Neutrophil (primary cell): ENCODE measurements around a stretch of chr5.

DNA sequence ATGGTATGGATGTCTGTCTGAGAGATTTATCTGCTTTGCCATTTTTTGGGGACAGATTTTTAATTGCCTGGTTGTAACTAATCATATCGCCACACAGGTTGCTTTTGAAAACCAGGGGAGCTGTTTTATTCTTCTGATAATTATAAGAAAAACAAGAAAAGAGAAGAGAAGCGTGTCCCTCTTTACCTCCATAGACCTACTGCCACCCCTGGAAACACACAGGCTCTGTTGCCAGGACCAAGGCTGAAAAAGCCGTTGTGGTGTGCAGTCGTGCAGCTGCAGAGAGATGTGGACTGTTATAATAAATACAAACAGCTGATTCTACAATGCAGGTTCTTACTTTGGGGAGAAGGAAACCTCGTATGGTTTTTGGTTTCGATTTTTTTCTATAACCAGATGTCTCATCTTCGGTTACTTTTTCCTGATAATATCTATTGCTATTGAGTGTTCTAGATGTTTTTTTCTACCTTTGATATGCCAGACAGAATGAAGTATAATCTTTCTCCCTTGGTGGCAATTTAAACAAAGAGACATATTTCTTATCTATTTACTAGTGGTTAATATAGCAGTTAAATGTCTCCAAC lies 28.2 kb downstream of the FYB1 start:
- PRO-cap = no peak

DNA sequence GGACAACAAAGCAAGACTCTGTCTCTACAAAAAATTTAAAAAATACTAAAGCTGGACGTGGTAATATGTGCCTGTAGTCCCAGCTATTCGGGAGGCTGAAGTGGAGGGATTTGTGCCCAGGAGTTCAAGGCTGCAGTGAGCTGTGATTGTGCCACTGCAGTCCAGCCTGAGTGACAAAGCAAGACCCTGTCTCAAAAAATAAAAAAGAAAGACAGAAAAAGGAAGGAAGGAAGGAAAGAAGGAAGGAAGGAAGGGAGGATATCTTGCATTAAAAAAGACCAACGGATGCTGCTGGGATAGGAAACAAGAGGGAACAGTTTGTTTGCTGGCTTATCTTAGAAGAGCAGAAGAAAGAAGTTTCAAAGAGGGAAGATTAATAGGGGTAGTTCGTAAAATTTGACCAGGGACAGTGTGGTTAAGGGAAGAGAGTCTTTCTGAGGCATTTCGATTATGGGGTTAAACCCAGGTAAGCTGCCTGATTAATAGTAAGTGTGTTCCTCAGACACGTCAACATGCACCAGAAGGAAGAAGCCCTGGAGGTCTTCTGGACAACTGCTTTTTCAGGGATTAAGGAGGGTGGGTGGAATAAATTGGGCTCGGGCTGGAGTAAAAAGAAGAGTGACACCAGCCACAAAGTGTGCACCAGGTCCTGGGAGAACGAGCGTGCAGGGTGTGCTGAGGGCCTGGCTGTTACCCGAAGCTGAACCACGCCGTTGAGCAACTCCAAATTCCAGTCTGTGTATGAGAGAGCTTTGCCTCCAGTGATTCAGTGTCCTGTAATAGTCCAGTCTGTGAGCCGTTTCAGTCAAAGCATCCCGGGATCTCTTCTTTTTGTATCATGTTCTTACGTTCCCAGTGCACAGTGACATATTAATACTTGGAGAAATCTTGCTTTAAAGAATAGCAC lies 24.8 kb downstream of the FYB1 start:
- PRO-cap = no peak

DNA sequence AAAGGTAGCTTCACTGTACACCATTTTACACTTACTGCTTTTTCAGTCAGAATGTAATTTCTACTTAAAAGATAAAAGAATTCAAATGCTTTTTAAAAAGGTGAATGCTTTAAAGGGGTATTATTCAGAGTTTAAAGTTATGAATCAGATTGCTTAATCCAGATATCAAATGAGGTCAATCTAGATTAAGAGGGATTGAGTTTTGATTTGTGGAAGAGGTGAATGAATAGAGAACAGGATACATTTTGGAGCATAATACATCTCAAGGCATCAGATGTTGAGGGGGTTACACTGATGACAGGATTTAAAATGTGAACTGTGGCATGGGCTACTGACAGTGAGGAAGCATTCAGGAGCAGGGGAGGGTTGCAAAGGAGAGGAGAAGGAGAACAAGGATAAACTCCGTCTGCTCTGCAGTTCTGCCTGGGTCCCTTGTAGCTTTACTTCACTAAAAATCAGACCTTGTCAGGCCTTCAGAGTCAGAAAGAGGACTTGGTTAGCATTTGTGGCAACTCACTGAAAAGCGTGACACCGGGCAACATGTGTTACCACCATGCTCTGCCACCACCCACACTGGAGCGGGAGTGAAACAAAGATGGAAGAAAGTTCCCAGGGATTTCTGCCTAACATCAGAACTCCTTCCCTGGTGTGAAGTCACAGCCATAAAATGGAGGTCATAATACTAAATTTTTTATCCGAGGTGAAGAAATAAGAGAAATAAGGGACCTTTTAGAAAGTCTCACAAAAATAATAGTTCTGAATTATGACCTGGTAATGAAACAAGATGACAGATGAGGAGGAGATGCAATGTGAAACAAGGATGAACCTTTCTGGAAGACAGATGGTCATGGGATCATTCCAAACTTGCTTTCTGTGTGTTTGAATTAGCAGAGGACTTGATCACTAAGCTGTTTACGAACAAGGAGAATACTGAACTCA lies 19.3 kb downstream of the FYB1 start:
- PRO-cap = no peak

GRCh38 chr5:39208346-39208880 lies 10.9 kb downstream of the FYB1 start:
- PRO-cap = no peak

DNA sequence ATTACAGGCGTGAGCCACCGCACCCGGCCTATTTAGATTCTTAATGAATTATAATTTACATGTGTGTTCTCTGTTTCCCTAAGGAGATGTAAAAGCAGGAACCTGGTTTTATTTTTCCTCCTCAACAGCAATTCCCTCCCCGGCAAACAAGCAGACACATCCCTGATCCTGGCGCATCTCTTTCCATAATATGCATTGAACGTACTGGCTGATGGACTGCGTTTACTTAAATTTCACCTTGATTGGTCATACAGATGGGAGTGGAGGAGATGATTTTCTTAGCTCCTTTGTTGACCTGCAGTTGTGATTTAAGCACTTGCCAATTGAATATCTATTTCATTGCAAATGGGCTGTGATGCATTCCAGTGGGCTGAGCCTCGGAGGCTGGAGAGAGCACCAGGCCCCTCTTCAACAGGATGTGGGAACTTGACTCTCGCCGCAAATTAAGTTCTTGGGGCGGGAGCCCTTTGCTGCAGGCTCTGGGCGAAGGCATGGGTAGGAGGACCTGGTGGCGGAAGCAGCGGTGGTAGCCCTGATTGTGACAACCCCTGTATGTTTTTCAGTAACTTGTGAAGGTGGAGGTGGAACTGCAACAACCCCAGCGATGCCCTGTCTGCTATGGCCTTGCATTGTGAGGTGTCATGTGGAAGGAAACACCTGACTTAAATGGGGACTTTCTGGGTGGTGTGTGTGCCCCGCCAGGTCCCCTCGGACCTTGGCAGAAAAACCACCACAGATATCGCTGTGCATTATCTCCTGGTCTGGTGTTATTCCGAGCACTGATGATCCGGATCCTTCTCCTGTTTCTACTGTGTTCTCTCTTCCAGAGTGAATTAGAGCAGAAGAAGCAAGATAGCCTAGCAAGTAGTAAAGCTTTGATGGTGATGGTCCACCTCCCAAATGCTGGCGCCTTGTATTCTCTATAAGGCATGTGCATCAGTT lies 9.5 kb downstream of the FYB1 start:
- PRO-cap = no peak

DNA sequence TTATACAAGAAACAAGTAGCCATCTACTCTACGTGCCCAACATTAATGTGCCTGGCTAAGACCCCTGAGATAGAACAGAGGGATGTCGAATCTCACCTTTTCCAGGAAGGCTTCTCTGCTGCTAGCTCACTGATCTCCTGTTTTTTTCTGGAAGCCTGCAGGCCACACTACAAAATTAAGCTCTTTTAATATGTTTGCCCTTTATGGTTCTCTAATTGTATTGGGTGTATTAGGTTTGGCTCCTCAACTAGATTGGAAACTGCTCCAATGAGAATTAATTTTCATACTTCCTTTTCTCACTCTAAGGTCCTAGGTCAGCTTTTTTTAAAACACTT lies 54.9 kb upstream of the FYB1 start:
- PRO-cap = no peak

DNA sequence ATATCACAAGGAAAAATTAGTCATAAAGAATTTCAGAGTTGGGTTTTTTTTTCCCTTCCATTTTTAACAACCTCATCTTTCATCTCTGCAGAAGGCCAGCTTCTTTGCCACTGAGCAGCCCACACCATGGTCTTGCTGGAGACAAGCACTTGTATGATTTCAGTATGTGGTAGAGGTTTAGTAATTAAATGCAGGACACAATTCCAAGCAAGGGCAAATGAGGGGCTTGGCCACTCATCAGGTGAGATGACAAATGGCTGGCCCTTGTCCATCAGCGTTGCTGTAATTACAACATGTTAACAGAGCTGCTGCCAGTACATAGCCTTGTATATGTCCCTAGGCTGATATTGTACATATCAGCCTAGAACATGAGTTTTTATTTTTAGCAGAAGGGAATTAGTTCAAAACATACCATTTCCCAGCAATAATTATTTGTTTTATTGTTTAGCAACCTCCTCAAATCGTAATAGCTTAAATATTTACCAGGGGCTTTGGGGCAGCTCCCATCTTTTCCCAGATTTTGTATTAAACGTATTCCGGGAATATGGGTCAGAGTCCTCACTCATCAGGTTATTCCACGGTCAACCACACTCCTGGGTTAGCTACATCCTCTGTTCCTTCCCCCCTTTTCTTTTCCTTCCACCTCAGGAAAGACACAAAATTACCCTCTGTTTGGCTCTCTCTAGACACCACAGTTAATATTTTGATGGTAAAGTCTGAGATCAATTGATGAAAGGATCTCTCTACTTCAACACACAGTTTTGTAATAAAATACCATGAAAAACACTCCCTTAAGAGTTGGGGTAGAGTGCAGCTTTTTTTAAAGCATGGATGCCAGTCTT lies 5.1 kb upstream of the C9 start:
- PRO-cap = no peak

DNA sequence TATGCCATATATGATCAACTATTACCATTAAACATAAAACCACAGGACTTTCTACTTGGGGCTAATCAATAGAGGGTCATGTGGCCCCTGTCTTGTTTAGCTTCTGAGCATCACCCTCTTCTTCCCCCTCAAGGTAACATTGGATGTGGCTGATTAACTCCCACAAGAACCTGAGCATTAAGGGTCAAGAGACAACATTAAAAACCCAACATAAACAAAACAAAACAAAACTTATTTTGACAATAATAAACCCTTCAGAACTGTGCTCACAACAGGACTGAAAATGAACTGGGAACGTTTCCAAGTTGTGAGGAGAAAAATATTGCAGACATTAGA lies 7.6 kb upstream of the C9 start:
- PRO-cap = no peak

DNA sequence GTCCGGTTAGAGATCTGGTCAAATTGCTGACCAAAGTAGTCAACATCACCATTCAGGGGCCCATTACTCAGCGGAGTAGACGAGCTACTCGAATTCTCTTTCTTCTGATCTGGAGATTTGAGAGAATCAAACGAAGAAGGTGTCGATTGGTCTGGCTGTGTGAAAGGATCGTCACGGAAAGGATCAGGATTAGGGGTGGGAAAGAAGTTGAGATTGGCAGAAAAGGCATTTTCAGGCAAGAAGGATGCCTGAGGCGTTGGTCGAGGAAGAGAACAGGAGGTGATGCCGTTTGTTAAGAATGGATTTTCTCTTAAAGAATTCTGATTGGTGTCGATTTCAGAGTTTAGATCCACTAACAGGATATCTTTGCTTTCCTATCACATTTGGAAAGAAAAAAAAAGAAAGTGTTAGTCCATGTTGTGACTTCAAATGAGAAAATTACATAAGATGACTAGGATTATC lies 18.6 kb upstream of the C9 start:
- PRO-cap = no peak

- PRO-cap = no peak
Measured at GRCh38 chr5:39415021-39415546, 9.7 kb downstream of the DAB2 start.

GRCh38 chr5:39447986-39448474 lies 23.2 kb upstream of the DAB2 start:
- PRO-cap = no peak

DNA sequence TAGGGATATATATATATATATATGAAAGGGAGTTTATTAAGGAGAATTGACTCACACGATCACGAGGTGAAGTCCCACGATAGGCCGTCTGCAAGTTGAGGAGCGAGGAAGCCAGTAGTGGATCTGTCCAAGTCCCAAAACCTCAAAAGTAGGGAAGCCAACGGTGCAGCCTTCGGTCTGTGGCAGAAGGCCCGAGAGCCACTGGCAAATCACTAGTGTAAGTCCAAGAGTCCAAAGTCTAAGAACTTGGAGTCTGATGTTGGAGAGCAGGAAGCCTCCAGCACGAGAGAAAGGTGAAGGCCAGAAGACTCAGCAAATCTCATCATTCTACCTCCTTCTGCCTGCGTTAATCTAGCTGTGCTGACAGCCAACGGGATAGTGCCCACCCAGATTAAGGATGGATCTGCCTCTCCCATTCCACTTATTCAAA lies 23.8 kb upstream of the DAB2 start:
- PRO-cap = no peak

DNA sequence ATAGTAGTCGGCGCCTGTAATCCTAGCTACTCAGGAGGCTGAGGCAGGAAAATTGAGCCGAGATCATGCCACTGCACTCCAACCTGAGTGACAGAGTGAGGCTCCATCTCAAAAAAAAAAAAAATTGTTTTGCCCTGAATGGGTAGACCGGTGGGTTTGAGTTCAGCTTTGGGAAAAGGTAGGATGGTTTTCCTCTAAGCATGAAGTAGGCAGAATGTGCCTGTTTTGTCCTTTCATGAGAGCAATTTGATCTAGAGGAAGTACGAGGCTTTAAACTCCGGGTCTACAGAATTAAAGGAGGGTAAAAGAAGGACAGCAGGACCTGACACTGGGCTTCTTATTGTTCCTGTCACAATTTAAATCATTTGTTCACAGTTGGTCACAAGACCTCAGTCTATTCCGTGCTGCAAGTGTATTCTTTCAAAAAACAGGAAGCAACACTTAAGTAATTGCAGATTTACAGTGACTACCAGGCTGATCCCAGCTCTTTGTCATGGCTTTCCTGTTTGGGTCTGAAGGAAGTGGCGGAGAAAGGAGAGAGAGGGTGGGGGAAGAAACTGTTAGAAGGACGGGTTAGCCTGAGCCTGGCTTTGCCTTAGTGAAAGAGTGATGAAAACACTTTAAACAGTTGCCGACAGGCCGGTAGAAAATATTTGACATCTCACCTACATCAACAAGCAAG lies 101.9 kb upstream of the DAB2 start:
- PRO-cap = no peak

GRCh38 chr5:40202890-40203411 lies 476.8 kb upstream of the PTGER4 start:
- PRO-cap = no peak

GRCh38 chr5:40321701-40321932 lies 358.1 kb upstream of the PTGER4 start:
- PRO-cap = no peak

DNA sequence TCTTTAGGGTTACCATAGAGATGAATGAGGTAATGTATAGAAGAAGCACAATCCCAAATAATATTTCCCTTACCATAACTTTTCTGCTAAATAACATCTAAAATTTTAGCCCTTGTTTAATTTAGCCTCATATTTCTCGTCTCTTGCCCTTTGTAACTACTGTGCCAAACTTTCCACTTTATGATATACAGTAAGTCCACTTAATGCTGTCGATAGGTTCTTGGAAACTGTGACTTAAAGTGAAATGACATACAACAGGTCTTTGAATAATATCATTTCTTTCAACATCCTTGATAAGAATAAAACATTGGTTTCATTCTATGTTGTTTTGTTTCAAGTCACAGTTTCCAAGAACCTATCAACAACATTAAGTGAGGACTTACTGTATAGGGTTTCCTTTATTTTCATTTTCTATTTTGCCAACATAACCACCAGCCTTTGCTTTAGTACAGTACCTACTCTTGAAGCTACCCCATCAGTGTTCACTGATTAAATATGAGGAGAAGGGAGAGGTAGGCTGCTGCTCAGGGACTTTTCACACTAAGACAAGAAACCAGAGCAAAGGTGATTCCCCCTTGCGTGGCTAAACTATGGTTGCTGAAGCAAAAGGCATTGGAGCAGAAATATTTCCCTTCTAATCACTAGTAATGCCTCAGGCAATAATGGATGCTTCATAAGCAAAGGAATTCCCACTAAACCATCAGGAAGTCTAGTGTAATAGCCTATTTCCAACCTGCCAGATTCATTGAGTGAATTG lies 295.6 kb upstream of the PTGER4 start:
- PRO-cap = no peak

DNA sequence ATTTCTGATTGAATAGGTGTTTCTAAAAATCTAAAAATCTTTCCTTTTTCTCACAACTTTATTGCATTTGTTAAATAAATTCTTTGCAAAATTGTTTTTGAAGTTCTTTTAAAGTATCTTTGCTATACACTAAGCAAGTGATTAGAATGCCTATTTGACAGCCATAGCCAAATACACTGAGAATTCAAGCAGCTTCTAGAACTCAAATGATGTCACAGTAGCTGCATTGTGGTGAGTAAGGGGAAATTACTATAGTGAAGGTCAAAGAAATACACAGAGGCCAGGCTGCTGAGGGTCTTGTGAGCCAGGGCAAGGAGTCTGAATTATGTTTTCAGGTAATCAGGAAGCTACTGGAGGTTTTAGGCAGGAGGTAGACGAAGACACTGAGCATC lies 291.0 kb upstream of the PTGER4 start:
- PRO-cap = no peak

GRCh38 chr5:40418054-40418378 lies 261.7 kb upstream of the PTGER4 start:
- PRO-cap = no peak

- PRO-cap = no peak
Measured at GRCh38 chr5:40583901-40584222, 95.9 kb upstream of the PTGER4 start.

DNA sequence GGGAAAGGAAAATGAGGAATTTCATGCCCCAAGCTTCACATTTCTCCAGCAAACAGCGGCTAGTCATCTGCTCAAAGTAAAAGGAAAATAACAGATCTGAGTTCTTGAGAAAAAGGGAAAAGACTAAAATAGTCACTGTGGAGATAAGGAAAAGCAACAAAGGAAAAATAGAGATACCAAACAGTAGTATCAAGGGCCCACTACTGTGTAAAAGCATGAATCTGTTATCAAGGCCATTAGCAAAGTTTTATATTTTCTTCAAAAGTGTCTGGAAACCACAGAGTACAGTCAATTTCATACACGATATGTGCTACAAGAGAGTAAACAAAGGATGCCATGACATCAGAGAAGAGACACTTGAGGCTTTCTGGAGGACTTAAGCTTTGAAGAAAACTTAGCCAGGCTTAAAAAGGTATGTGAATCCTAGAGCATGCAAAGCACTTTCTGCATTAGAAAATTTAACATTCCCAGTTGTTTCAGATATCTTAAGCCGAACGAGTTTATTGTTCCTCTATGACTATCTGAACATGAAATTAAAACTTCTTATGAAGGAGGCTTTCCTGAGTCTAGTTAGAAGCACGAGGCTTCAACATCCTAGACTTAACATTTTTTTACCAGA lies 1.3 kb downstream of the TTC33 start:
- PRO-cap = no peak